Skeletal muscle satellite cell (primary cell): ENCODE results near the genes NLGN4Y and PRY2.

GRCh38 chrY:10092969-10093363 lies 565.3 kb downstream of the TSPY10 start:
- CAGE, long polyA plus RNA, result no peak

GRCh38 chrY:12537311-12537851 lies 163.7 kb upstream of the USP9Y start:
- CAGE, long polyA plus RNA, result no peak

DNA sequence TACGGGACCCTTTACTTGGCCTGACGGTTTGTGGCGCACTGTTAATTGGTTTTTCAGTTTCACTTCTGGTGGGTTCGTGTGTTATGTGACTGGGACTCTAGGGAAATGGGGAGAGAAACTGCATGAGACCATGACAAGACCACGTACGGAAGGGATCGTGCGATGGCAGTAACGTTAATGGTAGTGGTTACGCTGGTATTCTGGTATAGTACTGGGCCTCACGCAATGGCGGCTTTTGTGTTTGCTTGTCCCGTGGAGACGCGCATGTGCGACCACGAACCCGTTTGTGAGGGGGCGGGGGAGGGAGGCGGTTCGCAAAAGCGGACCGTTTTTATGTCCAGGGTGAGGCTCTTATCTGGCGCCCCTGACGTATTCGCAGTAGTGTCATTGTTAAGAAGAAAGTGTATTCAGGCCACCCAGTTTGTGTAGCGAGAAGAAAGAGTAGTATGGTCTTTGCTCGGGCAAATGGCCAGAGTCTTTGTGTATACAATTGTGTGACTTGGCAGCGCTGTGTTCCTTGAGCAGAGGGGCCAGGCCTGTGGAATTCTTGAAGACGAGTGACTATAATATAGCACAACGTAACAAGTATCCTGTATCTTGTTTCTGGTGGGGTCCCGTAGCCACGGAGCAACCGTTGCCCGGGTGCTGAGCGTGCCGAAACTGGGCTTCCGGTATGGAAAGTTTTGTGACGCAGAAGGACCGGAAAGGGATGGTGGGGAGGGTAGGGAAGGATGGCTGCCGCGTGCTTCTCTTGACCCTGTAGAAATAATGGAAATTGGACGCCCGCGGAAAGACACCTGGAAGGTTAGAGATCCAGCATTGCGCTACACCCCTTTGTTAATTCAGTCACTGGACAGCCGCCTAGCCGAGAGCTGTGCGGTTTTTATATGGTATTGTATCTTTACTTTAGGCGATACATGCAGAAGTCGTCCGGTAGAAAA lies 614 bp downstream of the DDX3Y start:
- CAGE, long polyA plus RNA, result no peak

- CAGE, long polyA plus RNA, result no peak
Observed at GRCh38 chrY:12921035-12921303, 16.3 kb downstream of the DDX3Y start.

DNA sequence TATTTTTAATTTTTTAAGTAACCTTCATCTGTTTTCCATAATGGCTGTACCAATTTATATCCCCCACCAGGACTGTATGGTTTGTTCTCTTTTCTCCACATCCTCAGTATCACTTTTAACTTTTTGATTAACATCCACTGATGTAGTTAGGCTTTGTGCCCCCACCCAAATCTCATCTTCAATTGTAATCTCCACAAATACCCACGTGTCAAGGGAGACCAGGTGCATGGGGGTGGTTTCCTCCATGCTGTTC lies 91.4 kb downstream of the UTY start:
- CAGE, long polyA plus RNA, result no peak

GRCh38 chrY:13435809-13436465 lies 43.9 kb downstream of the UTY start:
- CAGE, long polyA plus RNA, result no peak

- CAGE, long polyA plus RNA, result no peak
Observed at GRCh38 chrY:14309032-14309299, 215.4 kb upstream of the NLGN4Y start.

- CAGE, long polyA plus RNA, result no peak
Observed at GRCh38 chrY:14524077-14525412, at the start of gene NLGN4Y. Gene NLGN4Y (plus strand): TSS chrY:14524529.

DNA sequence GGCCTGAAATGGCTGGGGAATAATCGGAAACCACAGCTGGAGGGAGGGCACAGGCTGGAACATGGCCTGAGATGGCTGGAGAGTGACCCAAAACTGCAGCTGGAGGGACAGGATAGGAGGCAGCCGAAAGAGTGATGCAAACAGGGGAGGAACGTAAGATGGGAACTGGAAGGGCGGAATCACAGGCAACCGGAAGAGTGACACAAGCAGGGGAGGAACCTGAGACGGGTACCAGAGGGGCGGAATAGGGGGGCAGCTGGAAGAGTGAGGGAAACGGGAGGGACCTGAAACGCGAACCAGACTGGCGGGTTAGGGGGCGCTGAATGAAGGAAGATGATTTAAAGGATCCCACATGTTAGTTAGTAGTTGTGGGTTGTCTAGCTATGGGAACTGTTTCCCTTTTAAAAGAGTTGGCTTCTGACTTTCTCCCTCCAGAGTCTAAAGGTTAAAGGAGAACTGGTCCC lies 71.7 kb upstream of the KDM5D start:
- CAGE, long polyA plus RNA, result no peak

DNA sequence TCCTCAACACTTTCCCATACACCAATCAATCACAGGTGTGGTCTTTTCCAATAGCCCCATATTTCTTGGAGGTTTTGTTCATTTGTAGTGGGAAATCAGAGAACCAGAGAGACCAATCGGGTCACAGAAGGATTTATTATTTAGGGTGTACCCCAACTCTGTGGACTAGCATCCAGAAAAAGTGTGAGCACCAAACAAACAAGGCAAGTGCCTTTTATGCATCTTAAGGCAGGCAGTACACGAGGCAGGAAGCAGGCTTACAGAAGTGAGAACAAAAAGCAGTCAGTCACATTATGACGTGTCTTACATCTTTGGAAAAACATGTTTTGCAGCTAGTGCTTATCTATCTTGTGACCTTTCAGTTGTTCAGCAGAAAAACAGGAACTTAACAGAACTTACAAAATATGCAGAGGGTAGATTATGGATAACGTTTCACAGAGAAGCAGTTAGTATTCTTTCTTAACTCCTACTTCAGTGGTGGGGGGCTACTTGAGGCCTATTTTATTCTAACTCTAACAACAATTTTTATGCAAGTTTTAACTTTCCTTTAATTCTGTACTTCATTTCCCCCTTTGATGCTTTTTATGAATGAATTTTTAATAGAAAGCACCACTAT lies 270.9 kb upstream of the RBMY1B start:
- CAGE, long polyA plus RNA, result no peak

DNA sequence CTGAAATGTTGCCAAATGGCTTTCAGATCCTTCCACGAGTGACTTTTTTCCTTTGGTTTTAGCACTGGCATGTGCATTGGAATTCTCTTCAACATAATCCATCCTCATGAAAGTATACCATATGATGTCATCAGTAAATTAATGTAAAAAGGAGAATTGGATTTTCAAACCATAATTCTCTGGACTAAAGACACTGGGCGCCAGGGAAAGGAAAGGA lies 139.3 kb upstream of the RBMY1B start:
- CAGE, long polyA plus RNA, result no peak

DNA sequence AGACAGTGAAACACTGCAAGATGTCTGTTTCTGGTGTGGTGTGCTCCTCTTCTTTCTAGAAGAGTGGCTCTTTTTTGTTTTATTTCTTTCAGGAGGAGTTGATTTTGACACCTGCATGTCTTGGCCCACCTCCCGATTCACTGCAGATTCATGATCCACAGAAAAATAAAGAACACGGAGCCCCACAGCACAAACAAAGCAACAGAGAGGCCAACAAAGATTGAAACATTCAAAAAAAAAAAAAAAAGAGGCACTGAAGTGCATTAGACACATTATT lies at the start of gene PRY2:
Gene PRY2, minus strand, starts transcription at position 54 of the 277 bp plus-strand sequence.
- CAGE, long polyA plus RNA, result no peak